ENCODE data around the genes CENPT, DPEP3, ESRP2 and TMED6.

- PRO-cap: bidirectional peak, plus-strand start at chr16:67847192, minus-strand start at chr16:67847166; bidirectional peak, plus-strand start at chr16:67847849, minus-strand start at chr16:67847755
- RRBS: 4% methylated on average over 33 of the region's 65 CpGs
Observed at GRCh38 chr16:67847071-67848188, at the start of gene CENPT. Gene CENPT (minus strand): TSS chr16:67847693.

DNA sequence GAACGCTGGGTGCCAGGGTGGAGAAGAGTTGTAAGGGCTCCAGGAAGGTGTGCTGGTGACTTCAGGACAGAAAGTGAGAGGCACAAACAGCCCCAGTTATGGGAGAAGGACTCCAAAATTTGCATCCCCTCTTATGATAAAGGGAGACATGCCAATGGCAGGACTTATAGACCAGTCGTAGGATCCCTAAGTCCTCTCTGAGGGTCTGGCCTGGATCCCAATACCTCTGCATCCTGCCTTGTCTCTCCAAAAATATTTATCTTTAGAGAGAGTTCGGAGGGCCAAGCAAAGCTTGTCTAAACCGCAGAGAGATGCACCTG is 334 bp downstream of the NRN1L start:
- PRO-cap: no peak
- RRBS: no CpG with 5 or more reads among the region's 4 CpGs

DNA sequence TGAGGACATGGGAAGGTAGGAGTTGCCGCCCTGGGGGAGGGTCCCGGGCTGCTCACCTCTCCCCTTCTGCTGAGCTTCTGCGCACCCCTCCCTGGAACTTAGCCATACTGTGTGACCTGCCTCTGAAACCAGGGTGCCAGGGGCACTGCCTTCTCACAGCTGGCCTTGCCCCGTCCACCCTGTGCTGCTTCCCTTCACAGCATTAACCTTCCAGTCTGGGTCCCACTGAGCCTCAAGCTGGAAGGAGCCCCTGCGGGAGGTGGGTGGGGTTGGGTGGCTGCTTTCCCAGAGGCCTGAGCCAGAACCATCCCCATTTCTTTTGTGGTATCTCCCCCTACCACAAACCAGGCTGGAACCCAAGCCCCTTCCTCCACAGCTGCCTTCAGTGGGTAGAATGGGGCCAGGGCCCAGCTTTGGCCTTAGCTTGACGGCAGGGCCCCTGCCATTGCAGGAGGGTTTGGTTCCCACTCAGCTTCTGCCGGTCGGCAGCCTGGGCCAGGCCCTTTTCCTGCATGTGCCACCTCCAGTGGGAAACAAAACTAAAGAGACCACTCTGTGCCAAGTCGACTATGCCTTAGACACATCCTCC is 2.8 kb downstream of the CTRL start:
- PRO-cap: no peak
- RRBS: no CpG with 5 or more reads among the region's 9 CpGs

- PRO-cap: bidirectional peak, plus-strand start at chr16:67966429, minus-strand start at chr16:67966336
- RRBS: no CpG with 5 or more reads among the region's 3 CpGs
Observed at GRCh38 chr16:67966233-67966674, 2.2 kb downstream of the SLC12A4 start.

GRCh38 chr16:67966738-67967298 is 1.6 kb downstream of the SLC12A4 start:
- PRO-cap: bidirectional peak, plus-strand start at chr16:67967003, minus-strand start at chr16:67966794
- RRBS: no CpG with 5 or more reads among the region's 5 CpGs

DNA sequence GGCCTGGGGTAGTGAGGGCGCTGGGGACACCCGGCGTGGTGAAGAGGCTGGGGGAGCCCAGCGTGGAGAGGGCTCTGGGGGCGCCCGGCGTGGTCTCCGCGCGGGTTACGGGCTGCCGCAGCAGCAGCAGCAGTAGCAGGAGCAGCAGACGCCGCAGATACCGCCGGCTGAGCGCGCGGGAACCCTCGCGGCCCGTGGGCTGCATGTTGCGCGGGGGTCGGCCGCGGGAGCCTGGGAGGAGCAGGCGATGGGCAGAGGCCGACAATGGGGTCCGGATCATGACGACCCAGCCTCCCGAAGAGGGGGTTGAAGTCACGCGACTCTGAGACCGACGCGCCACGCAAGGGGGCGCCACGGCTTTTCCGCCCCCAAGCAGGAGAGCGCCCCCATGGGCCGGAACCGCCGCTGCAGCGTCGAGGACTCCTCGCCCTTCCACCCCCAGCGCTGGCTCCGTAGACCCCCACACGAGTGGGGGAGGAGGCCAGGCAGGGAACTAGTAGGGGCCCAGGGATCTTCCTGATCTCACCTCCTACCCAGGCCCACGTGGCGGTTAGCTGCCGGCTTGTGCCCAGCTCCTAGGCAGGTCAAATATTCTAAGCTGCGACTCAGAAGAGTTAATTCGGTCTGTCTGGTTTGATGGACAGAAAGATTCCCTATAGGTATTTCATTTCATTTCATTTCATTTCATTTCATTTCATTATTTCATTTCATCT is at the start of gene DPEP3:
DPEP3 (minus strand) TSS at position 324 of the 713 bp plus-strand sequence.
- PRO-cap: no peak
- RRBS: 94% methylated on average over 24 of the region's 56 CpGs

DNA sequence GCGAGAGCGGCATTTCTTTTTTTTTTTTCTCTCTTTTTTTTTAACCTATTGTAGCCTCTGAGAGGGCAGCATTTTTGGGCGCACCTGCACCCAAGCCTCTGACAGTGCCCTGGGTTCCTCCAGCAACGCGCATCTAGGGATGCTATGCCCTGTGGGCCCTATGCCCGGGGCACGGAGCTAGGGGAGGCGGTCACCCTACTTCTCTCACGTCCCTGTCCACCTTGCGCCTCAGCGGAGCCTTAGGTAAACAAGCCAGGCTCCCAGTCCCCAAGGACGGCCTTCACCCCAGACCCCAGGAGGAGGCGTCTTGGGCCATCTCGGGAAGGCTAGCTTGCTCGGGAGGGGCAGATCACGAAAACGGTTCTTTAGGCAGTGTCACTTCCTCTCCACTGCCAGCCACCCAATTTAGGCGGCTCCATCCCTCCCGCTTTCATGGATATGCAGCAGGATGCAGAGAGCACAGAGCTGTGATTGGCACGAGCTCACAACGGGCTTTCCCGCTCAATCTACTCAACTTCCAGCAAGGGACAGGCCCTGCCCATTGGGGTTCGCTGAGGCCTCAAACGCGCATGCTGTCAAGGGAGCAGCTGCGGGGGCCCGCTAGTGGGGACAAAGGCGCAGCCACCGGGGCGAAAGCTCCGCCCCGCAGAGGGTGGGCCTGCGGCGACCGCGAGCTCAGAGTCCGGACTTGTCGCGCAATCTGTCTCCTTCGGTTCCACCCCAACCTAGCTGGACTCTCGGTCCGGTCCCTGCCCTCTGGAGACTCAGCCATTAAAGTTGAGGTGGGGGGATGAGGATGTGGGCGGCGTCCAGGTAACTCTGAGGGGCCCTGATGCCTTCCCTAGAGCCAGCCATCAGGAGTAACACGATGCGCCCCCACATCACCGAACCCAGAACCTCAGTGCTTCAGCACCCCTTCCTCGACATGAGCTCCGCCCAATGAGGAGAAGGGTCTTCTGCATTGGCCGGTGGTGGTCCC is 768 bp upstream of the NFATC3 start:
- PRO-cap: bidirectional peak, plus-strand start at position 705 of the sequence, minus-strand start at position 503 of the sequence
- RRBS: 3% methylated on average over 15 of the region's 50 CpGs

- PRO-cap: no peak
Observed at GRCh38 chr16:68190779-68191252, 45.1 kb downstream of the ESRP2 start.

- PRO-cap: bidirectional peak, plus-strand start at chr16:68236321, minus-strand start at chr16:68236122
- RRBS: 3% methylated on average over 24 of the region's 97 CpGs
Observed at GRCh38 chr16:68235435-68236248, at the start of gene ESRP2. Gene ESRP2 (minus strand): TSS chr16:68236127.

DNA sequence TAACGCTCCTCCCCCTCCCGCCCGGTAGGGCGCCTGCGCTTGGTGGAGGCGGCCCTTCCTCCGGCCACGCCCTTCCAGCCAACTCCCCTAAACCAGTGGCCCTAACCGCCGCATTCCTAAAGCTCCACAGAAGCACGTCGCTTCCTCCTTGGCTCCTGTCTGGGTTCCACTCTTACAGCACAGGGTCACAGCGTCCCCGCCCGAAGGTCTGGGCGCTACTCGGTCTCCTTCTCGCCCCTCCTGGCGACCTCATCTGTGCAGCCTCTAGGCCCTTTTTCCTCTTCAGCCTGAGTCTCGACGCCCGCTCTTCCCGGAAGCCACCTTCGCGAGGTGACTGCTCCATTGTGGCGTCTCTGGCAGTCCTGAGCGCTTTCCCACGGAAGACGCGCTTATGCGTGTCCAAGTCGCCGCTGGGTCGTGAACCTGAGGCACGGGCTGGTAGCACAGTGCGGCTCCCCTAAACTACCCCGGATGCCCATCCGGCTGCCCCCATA is 1.9 kb upstream of the ESRP2 start:
- PRO-cap: bidirectional peak, plus-strand start at position 129 of the sequence, minus-strand start outside the sequence; bidirectional peak, plus-strand start at position 359 of the sequence, minus-strand start at position 364 of the sequence
- RRBS: 2% methylated on average over 5 of the region's 38 CpGs

GRCh38 chr16:68284759-68285351 is 20.5 kb downstream of the SLC7A6 start:
- PRO-cap: no peak
- RRBS: 96% methylated on average over 4 of the region's 5 CpGs

DNA sequence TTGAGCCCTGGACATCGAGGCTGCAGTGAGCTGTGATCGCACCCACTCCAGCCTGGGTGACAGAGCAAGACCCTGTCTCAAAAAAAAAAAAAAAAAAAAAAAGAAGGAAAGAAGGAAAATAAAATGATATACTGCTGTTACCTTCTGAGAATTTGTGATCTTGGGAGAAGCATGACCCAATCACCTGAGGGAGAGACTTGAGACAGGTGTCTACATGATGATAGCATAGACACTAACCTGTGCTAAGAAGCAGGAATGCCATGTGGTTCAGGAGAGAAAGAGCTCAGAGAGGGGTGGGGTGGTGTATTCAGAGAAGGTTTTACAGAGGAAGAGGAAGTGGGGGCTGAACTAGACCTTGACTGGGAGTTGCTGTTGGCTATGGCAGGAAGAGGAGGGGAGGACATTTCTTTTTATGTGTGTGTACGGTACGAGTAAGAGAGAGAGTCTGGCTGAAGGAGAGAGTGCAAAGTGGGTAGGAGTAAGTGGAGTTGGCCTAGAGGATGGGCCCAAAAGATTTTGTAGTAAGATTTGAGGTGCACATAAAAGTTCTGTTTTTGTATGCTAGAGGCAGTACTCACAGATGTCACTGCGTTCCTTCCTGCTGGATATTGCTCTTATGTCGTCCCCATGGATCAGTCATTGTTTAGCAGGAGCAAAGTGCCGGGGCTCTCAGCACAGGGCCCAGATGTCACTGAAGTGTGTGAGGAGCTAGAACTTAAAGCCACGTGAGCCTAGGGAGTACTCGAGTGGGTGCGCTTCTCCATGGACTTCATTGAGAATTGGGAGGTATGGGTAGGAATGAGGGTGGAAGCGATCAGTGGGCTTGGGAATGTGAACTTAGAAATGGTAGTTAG is 21.9 kb downstream of the SLC7A6 start:
- PRO-cap: no peak
- RRBS: no CpG with 5 or more reads among the region's 11 CpGs

GRCh38 chr16:68297089-68297767 is 13.5 kb downstream of the SLC7A6OS start:
- PRO-cap: no peak
- RRBS: no CpG with 5 or more reads among the region's 3 CpGs

DNA sequence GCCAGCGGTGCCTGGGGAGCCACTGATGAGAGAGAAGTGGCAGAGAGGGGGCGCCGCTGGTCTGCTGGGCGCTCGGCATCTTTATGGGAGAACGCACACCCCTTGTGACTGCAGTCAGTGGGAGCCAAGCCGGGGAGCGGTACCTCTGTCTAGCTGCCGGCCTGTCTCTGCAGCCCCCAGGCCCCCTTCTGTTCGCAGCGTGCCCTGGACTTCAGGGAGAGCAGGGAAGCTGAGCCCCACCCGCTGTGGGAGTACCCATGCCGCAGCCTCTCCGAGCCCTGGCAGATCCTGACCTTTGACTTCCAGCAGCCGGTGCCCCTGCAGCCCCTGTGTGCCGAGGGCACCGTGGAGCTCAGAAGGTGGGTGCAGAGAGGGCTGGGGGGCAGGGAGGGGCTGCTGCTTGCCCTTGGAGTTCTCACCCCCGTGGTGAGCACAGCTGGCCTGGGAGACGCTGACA is 44.7 kb downstream of the PRMT7 start:
- PRO-cap: no peak
- RRBS: no CpG with 5 or more reads among the region's 19 CpGs

DNA sequence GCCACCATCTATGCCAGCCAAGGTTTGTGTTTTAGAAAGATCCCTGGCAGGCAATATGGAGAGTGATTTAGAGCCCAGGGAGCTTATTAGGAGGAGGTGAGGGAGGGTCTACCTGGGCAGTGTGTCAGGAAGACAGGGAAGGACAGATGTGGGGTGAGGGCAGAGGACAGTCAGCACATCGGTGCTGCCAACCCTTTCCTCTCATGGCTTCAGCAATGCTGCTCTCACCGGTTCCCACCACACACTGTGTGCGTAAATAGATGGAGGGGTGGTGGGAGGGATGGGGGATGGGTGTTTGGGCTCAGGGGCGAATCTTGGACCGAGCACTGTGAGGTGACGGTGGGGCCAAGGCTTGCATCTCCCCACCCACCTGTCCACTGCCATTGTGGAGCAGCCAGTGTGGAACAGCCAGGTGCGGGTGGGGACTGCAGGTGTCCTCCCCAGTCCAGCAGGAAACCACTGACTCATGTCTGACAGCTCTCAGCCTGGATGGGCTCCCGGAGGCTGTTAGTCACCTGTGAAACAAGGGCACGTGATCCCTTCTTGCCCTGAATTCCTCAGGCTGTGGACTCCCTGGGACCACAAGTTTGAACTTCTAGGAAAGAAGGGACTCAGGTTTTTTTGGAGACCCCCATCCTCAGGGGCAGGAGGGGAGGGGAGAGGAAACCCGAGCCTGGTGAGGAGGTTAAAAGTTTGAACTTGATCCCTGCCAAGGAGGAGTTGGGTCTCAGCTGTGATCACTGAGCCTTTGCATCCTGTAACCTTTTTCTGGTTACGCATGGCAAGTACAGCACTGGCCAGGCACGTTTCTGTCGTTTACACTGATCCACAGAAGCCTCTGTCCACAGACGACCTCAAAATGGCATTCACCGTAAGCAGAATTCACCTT is 42.7 kb upstream of the SMPD3 start:
- PRO-cap: no peak
- RRBS: no CpG with 5 or more reads among the region's 15 CpGs

DNA sequence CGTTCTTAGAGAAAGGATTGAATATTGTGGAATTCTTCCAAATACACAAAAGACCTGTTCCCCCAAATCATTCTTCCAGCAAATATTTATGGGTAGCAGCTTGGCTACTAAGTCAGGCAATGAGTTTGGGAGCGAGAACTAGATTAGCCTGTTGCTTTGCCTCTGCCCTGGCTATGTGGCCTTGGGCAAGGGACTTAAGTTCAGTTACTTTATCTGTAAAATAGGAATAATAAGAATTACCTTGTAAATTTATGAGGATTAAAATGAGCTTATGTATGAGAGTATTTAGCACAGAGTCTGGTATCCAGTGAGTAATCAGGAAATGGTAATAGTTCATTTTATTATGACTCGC is 8.5 kb upstream of the CDH3 start:
- PRO-cap: no peak
- RRBS: no CpG with 5 or more reads among the region's 3 CpGs

GRCh38 chr16:68834574-68835477 is 8.5 kb upstream of the TANGO6 start:
- PRO-cap: no peak
- RRBS: no CpG with 5 or more reads among the region's 5 CpGs

DNA sequence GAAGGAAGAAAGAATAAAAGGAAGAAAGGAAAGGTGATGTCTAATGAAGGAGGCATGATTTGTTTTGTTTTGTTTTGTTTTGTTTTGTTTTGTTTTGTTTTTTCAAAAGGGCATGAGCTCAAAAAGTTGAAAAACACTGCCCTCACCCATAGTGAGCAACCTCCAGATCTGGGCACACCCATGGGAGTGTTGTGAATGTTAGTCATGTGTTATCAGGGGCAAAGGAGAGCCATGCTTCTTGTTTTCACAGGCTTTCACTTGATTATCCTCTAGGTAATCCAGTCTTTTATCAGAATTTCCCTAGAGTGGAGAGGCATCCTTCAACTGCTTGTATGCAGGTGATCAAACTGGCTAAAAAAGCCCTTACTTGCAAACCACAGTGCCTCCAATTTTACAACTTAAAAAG is 80.4 kb downstream of the TANGO6 start:
- PRO-cap: no peak

- PRO-cap: no peak
- RRBS: no CpG with 5 or more reads among the region's 17 CpGs
Observed at GRCh38 chr16:69073106-69073935, 32.1 kb upstream of the HAS3 start.

DNA sequence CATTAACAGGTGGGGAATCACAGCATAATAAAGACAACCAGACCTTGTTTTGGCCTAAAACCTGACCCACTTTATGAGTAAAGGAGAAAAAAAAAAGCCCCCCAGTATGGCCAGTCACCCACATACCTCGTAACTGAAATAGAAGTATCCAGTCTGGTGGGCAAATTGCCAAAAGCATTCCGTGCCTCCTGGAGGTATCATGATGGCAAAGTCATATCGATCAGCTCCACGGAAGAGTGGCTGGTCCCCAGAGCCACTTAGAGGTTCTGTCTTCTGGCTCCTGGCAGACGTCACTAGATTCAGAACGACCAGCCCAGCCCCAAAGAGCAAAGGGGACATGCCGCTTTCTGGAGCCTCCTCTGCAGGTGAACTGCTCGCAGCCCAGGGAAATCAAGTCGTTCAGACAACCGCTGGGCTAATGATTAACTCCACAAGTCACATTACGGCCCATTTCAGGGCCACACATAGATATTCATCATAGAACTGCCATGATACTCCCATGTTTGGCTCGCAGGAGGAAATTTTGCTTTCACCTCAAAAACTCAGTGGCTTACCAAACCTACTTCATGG is at the start of gene TMED6:
TMED6 (minus strand) TSS at position 372 of the 570 bp plus-strand sequence.
- PRO-cap: unidirectional peak, minus-strand start at position 372 of the sequence
- RRBS: no CpG with 5 or more reads among the region's 12 CpGs

Data from Caco-2 (cell line).